ENCODE results near the genes HS3ST4, IL21R and NPIPB6.

- RRBS = 4% methylated on average over 33 of the region's 46 CpGs
Measured at GRCh38 chr16:25257308-25257755, 313 bp downstream of the ZKSCAN2 start.

DNA sequence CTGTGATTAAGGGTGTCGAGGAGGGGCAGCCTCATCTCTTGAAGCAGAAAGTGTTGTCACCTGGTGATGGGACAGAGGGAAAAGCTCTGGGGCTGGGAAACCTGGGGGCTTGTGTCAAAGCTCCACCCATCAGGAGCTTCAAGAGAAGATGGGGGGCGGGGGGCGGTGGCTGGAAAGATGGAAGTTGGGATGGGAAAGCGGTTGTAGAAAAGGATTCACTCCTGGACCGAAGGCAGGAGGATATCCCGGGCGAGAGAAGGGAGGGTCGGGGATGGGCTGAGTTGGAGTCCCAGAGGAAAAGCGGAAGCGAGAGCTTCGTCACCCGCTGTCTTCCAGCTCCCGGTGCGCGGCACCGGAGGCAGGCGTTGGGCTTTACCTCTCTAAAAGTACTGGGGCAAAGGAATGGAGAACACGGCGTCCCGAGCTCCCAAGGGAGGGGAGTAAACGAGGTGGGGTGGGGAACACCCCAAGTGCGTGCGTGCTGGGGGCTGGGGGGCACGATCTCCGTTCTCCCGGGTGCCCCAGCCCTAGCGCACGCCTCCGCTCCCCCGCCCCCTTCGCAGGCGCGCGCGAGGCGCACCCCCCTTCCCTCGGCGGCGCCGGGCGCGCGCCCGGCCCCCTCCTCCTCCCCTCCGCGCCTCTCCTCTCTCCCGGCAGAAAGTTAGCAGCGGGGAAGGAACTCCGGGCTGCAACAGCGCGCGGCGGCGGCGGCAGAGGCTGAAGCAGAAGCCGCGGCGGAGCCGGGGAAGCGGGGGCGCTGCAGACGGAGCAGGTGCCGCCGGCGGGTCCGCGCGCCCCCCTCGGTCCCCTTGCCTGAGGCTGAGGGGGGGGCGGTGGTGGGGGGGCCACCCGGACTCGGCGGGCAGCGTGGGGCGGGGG lies at the start of gene HS3ST4:
HS3ST4 (plus strand) TSS at position 626 of the 879 bp plus-strand sequence.
- RRBS = 11% methylated on average over 36 of the region's 75 CpGs

GRCh38 chr16:27173828-27174654 lies 29.3 kb upstream of the KDM8 start:
- RRBS = no CpG with 5 or more reads among the region's 10 CpGs

GRCh38 chr16:27213943-27215326 lies 11.1 kb downstream of the KDM8 start:
- RRBS = 98% methylated on average over 2 of the region's 28 CpGs

GRCh38 chr16:27245665-27246188 lies 22.8 kb downstream of the NSMCE1 start:
- RRBS = no CpG with 5 or more reads among the region's 13 CpGs

DNA sequence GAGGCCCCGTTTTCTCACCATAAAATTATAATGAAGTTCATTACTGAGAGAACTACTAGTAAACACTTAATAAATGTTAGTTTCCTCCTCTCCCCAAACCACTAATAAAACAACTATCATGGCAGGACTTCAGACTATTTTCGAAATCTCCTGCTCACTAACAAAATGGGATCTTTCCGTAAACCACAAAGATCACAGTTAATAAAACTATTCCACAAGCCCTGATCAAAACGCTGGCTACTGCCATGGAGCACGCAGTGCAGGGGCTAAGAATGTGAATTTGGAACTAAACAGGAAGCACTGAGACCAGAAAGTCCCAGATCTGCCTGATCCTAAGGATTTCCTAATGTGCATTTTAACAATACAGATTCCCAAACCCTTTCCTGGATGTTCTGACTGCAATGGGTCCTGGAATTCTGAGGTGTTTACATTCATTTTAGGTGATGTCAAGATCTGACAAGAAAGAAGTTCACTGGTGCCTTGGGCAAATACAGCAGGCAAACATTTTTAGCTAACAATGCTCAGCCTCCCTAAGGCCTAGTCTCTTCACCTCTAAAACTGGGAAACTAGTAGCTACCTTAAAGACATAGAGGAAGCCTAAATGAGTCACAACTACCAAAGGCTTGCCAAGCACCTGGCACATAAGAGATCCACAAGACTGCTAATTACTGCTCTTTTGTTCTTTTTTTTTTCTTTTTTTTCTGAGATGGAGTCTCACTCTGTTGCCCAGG lies 10.3 kb downstream of the NSMCE1 start:
- RRBS = no CpG with 5 or more reads among the region's 5 CpGs

GRCh38 chr16:27321209-27321703 lies 7.5 kb downstream of the IL4R start:
- RRBS = no CpG with 5 or more reads among the region's 3 CpGs

DNA sequence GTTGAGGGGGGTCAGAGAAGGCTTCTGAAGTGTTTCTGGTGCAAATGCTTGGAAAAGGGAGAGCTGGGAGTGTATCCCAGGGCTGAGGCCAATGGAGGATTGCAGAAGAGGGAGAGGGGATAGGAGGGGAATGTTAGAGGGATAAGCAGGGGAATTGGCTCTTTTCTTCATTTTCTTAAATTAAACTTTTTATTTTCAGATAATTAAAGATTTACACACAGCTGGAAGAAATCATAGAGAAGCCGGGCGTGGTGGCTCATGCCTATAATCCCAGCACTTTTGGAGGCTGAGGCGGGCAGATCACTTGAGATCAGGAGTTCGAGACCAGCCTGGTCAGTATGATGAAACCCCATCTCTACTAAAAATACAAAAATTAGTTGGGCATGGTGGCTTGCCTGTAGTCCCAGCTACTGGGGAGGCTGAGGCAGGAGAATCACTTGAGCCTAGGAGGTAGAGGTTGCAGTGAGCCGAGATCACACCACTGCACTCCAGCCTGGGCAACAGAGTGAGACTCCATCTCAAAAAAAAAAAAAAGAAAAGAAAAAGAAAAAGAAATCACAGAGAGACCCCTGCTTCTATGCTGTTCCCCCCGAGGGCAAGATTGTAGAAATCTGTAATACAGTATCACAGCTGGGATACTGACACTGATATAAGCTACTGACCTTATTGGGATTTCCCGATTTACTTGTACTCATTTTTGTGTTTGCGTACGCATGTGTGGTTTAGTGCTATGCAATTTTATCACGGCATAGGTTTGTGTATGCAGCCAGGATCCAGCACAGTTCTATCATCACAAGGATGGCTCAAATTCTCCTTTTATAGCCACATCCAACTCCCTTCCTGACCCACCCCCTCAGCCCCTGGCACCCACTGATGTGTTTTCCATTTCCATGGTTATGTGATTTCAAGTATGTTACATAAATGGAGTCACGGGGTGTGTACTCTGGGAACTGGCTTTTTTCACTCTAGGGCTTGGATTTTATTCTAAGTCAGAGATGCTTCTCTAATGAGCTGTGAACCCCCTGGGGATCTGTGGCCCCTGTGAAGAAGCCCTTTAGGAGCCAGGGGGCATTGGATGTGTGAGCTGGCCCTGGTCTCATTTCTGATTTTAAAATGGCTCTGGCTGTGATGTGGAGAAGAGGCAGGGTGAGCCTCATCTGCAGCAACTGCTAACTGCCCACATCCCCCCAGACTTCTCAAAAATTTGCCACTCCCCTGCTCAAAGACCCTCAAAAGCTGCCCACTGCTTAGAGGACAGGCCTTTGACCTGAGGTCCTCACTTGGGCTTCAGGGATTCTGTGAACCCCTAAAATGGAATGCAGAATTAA lies 16.6 kb downstream of the IL4R start:
- RRBS = no CpG with 5 or more reads among the region's 11 CpGs

DNA sequence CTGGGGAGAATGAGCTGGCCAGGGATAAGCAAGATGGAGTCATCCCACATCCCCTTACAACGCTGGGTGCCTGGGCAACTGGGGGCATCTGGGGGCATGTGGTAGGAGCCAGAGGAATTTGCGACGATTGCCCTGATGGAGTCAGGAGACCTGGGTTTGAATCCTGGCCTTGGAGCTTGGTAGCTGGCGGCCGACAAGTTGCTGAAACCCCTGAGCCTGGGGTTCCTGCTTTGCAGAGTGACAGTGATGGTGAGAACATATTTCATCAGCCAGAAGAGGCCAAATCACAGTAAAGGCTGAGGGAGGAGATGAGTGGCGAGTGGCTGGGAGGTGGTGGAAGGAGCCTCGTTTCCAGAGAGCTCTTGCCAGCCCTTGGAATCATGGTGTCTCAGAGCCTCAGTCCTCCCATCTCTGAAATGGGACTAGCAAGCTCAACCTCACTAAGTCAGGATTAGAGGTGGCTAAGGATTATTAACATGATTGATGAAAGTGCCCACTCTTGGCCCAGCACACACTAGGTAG lies 42.9 kb downstream of the IL4R start:
- RRBS = no CpG with 5 or more reads among the region's 7 CpGs

DNA sequence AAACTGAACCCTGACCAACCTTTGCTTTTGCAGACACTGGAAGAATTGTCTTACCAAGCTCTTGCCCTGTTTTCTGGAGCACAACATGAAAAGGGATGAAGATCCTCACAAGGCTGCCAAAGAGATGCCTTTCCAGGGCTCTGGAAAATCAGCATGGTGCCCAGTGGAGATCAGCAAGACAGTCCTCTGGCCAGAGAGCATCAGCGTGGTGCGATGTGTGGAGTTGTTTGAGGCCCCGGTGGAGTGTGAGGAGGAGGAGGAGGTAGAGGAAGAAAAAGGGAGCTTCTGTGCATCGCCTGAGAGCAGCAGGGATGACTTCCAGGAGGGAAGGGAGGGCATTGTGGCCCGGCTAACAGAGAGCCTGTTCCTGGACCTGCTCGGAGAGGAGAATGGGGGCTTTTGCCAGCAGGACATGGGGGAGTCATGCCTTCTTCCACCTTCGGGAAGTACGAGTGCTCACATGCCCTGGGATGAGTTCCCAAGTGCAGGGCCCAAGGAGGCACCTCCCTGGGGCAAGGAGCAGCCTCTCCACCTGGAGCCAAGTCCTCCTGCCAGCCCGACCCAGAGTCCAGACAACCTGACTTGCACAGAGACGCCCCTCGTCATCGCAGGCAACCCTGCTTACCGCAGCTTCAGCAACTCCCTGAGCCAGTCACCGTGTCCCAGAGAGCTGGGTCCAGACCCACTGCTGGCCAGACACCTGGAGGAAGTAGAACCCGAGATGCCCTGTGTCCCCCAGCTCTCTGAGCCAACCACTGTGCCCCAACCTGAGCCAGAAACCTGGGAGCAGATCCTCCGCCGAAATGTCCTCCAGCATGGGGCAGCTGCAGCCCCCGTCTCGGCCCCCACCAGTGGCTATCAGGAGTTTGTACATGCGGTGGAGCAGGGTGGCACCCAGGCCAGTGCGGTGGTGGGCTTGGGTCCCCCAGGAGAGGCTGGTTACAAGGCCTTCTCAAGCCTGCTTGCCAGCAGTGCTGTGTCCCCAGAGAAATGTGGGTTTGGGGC lies 39.5 kb upstream of the IL21R start:
- RRBS = 100% methylated on average over 1 of the region's 21 CpGs

DNA sequence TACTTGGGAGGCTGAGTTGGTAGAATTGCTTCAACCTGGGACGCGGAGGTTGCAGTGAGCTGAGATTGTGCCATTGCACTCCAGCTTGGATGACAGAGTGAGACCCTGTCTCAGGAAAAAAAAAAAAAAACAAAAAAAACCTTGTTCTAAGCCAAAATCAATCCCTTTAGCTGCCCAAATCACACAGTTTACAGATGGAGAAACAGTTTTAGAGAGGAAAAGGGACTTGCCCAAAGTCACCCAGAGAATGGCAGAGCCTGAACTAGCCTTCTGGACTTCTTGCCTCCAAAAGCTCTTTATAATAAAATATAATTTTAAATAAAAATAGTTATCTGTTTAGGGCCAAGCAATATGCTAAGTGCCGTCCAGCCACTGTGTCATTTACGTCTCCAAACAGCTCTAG lies 35.6 kb upstream of the IL21R start:
- RRBS = no CpG with 5 or more reads among the region's 4 CpGs

- RRBS = no CpG with 5 or more reads among the region's 23 CpGs
Measured at GRCh38 chr16:27401864-27402759, at the start of gene IL21R. IL21R (plus strand) TSS chr16:27402174.

- RRBS = 98% methylated on average over 4 of the region's 6 CpGs
Measured at GRCh38 chr16:27516388-27516590, 33.4 kb downstream of the GTF3C1 start.

- RRBS = no CpG with 5 or more reads among the region's 8 CpGs
Measured at GRCh38 chr16:27625157-27625975, 75.4 kb downstream of the KATNIP start.

GRCh38 chr16:28103609-28104238 lies 40.2 kb upstream of the GSG1L start:
- RRBS = no CpG with 5 or more reads among the region's 17 CpGs

DNA sequence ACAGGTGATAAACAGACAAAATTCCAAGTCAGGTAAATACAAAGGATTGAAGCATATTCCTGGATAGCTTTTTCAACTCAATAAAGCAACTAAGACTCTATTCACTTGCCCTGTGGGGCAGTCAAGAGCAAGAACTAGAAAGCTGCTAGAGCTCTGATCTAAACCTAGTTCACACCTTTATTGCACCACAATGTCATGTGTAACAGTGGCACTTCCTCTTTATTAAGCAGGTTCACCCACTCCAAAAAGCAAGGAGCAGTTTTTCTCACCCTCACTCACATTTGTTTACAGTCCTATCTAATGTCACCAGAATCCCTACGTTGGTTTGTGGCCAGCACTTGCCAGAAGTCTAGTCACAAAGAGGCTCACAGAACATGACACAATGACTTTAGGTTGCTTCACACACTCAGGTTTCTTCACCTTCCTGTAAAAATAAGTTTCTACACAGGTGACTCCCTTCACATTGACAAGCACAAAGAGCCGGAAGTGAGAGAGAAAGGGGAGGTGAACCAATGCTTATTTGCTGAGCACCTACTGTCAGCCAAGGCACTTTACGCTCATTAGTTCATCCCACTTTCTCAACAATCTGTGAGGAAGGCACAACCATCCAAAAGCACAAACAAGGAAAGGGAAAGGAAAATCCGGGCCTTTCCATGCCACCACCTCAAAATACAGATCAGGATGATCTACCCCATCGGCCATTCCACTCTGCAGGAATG lies 70.7 kb downstream of the XPO6 start:
- RRBS = no CpG with 5 or more reads among the region's 5 CpGs

GRCh38 chr16:28169069-28170004 lies 42.4 kb downstream of the XPO6 start:
- RRBS = no CpG with 5 or more reads among the region's 12 CpGs

GRCh38 chr16:28188218-28189103 lies 23.3 kb downstream of the XPO6 start:
- RRBS = 30% methylated on average over 2 of the region's 10 CpGs

GRCh38 chr16:28262226-28262532 lies 30.1 kb upstream of the SBK1 start:
- RRBS = no CpG with 5 or more reads among the region's 4 CpGs

GRCh38 chr16:28363341-28363797 lies at the start of gene NPIPB6:
NPIPB6 (minus strand) TSS chr16:28363508.
- RRBS = no CpG with 5 or more reads among the region's 6 CpGs